Placental pericyte (primary cell): Measurements from ENCODE around the gene GHSR.

- CAGE, long polyA plus RNA, result no peak
Measured at GRCh38 chr3:171833714-171834345, 9.3 kb upstream of the TMEM212 start.

- CAGE, long polyA plus RNA, result no peak
Measured at GRCh38 chr3:171944787-171945140, 94.6 kb upstream of the FNDC3B start.

DNA sequence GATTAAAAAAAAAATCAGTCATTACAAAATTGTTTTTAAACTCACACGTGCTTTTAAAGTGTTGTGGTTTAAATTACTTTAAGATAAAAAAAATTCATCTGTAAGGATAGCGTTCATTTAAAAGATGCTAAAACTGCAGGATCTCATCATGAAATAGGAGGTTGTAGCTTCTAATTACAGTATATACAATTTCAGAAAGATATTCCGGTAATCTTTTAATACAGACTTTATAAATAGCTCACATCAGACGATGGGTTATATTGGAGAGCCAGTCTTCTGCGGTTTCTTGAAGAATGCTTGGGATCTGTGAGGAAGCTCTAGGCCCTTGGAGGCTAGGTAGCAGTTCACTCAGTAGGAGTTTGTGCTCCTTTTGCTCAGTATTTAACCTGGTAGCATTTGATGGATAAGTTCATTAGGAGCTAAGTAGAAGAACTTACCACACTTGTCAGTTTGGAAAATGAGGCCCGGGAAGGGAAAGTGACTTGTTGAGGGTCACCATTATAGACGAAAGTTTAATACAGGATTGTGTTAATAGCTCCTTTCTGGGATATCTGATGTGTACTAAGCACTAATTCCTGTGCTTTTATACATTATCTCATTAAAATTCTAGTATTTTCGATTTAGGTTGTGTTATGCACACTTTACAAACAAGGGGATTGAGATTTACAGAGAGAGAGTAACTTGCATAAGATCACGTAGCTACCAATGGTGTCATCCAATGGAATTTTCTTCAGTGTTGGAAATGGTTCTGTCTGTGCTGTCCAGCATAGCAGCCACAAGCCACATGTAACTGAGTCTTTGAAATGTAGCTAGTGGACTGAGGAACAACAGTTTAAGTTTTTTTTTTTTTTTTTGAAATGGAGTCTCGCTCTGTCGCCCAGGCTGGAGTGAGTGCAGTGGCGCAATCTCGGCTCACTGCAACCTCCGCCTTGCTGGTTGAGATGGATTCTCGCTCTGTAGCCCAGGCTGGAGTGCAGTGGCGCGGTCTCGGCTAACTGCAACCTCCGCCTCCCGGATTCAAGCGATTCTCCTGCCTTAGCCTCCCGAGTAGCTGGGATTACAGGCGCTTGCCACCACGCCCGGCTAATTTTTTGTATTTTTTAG lies 3.0 kb downstream of the FNDC3B start:
- CAGE, long polyA plus RNA, result no peak

- CAGE, long polyA plus RNA, result no peak
Measured at GRCh38 chr3:172256342-172256904, 191.8 kb downstream of the GHSR start.

GRCh38 chr3:172343865-172344231 lies 104.4 kb downstream of the GHSR start:
- CAGE, long polyA plus RNA, result no peak

DNA sequence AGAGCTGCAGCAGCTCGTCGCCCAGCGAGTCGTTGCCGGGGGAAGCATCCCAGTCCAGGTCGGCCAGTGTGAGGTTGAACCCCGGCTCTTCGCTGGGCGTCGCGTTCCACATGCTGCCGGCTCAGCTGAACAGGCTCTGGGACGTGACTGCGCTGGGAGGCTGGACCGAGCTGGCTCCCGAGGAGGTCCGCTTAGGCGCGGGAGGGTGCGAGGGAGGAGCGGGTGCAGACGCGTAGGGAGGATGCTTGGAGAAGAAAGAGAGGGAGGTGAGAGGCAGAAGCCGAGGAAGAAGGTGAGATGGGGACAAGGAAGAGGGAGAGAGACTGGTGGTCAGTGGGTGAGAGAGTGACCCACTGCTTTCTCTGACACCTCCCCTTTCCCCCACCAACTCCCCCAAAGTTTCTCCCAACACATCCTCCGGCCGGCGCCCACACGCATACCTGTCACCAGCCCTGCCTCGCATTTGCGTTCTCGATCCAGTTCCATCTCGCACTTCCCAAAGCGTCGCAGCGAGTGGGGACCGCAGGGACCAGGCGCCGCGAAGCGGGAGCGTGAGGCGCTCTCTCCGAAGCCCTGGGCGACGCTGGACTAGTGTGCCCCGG lies at the start of gene GHSR:
Gene GHSR, minus strand, starts transcription at position 155 of the 602 bp plus-strand sequence.
- CAGE, long polyA plus RNA, result no peak

GRCh38 chr3:172512309-172512972 lies 10.8 kb downstream of the TNFSF10 start:
- CAGE, long polyA plus RNA, result no peak

GRCh38 chr3:172512973-172513787 lies 10.1 kb downstream of the TNFSF10 start:
- CAGE, long polyA plus RNA, result no peak

- CAGE, long polyA plus RNA, result no peak
Measured at GRCh38 chr3:172586366-172586904, 63.2 kb upstream of the TNFSF10 start.

GRCh38 chr3:172678088-172678617 lies 32.7 kb downstream of the NCEH1 start:
- CAGE, long polyA plus RNA, result no peak

DNA sequence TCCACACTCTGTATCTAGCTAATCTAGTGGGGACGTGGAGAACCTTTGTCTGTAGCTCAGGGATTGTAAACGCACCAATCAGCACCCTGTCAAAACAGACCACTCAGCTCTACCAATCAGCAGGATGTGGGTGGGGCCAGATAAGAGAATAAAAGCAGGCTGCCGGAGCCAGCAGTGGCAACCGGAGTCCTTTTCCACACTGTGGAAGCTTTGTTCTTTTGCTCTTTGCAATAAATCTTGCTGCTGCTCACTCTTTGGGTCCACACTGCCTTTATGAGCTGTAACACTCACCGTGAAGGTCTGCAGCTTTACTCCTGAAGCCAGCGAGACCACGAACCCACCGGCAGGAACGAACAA lies 116.8 kb downstream of the ECT2 start:
- CAGE, long polyA plus RNA, result no peak

DNA sequence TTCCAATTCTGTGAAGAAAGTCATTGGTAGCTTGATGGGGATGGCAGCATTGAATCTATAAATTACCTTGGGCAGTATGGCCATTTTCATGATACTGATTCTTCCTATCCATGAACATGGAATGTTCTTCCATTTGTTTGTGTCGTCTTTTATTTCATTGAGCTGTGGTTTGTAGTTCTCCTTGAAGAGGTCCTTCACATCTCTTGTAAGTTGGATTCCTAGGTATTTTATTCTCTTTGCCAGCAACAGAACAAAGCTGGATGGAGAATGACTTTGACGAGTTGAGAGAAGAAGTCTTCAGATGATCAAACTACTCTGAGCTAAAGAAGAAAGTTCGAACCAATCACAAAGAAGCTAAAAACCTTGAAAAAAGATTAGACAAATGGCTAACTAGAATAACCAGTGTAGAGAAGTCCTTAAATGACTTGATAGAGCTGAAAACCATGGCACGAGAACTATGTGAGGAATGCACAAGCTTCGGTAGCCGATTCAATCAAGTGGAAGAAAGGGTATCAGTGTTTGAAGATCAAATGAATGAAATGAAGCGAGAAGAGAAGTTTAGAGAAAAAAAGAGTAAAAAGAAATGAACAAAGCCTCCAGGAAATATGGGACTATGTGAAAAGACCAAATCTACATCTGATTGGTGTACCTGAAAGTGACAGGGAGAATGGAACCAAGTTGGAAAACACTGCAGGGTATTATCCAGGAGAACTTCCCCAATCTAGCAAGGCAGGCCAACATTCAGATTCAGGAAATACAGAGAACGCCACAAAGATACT lies 66.6 kb downstream of the NAALADL2 start:
- CAGE, long polyA plus RNA, result no peak

DNA sequence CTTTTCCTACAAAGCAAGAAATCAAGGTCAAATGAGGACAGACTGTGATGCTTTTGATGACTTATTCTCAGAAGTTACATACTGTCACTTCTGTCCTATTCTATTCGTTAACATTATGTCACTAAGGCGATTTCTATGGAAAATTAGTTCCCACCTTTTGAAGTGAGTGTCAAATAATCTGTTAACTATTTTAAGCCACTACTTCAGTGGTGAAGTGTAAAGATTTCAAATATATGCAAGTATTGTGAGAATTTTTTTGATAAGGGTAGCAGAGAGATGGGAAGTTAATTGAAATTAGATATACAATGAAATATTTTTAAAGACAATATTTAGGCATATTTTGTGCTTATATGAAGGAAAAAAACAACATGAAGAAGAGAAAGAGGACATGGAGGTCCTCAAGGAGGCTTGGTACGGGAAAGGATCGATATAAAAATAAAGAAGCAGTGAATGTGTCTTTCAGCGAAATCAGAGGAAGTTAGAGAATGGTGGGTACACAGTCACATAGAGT lies 106.2 kb downstream of the NAALADL2 start:
- CAGE, long polyA plus RNA, result no peak

- CAGE, long polyA plus RNA, result no peak
Measured at GRCh38 chr3:176489160-176489359, 708.2 kb downstream of the TBL1XR1 start.

DNA sequence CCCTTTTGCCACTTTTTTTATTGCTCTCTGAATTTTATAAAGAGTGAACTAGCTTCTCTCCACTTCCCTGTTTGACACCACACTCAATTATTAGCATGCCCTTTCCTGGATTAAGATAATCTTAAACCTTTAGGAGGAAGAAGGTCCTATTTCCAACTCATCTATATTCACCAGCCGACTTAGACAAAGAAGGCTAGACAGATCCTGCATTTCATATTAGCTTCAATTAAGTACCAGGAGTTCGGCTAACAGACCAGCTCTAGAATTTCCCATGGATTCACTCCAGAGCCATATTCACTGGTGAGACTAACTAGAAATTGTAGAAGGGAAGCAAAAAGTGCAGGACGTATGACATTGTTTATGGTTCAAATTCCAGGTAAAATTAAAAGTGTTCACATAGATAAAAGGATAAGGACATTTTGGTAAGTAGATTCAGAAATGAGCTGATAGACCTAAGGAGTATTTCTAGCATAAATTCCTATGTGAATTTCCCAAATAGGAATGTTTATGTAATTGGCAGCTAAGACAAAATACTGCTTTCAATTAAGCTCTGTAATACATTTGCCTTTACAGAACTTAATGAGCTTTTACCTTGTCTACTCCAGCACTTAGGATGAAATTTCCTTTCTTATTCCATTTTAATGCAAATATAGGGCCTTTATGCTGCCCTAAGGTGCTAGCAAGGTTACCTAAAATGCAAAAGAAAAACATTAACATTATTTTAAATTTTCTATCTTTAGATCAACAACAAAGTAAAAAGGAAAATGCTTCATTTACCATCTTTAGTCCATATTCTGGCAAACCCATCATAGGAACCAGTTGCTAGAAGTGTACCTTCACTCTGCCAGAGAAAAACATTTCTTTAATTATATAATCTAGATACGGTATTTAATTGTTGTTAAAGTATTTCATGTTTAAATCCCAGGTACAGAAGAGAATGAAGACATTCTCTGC lies 150.3 kb downstream of the TBL1XR1 start:
- CAGE, long polyA plus RNA, result no peak

- CAGE, long polyA plus RNA, result no peak
Measured at GRCh38 chr3:177116220-177117130, 80.8 kb downstream of the TBL1XR1 start.

DNA sequence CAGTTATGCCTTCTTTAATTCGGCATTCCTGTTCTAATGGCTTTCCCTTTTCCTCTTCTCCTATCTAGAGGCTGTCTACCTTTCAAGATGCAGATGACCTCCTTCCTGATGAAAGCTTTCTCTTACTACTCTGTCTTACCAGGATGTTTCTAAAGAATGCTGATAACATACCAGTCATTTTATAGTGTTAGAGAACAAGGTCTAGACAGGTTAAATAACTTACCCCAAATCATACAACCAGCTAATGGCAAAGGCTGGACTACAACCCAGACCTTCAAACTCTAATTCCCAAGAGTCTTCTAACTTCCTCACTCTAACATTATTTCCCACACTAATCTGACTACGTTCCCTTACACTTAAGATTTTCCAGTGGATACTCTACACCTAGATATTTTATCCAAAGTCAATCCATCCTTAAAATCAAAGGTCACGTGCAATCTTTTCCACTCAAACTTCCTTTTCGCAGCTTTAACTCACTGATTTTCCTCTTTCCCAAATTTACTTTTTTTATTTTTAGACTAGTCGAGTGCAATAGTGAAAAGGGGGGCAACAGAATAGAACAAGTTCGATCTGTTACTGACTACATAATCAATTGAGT lies 77.0 kb downstream of the TBL1XR1 start:
- CAGE, long polyA plus RNA, result no peak

- CAGE, long polyA plus RNA, result no peak
Measured at GRCh38 chr3:177284369-177284844, 87.1 kb upstream of the TBL1XR1 start.

DNA sequence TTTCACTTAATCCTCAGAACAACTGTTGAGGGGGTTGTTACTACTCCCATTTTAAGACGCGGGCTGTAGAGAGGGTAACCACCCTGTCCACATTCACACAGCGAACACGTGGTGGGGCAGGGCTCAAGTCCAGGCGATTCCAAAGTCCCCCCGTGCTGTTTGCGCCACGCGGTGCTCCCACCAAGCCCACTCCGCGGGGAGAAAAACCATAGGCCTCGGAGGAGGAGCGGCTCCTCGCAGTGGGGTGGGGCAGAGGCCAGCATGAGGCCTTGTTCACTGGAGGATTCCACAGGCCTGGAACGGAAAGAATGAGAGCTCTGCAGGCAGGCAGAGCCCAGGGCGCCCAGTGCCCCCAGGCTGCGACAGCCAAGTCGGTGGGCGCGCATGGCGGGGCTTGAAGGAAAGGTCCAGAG lies 161.7 kb upstream of the TBL1XR1 start:
- CAGE, long polyA plus RNA, result no peak

- CAGE, long polyA plus RNA, result no peak
Measured at GRCh38 chr3:177427075-177427828, 230.0 kb upstream of the TBL1XR1 start.